SJSA1 (cell line): ENCODE measurements around a stretch of chr17.

DNA sequence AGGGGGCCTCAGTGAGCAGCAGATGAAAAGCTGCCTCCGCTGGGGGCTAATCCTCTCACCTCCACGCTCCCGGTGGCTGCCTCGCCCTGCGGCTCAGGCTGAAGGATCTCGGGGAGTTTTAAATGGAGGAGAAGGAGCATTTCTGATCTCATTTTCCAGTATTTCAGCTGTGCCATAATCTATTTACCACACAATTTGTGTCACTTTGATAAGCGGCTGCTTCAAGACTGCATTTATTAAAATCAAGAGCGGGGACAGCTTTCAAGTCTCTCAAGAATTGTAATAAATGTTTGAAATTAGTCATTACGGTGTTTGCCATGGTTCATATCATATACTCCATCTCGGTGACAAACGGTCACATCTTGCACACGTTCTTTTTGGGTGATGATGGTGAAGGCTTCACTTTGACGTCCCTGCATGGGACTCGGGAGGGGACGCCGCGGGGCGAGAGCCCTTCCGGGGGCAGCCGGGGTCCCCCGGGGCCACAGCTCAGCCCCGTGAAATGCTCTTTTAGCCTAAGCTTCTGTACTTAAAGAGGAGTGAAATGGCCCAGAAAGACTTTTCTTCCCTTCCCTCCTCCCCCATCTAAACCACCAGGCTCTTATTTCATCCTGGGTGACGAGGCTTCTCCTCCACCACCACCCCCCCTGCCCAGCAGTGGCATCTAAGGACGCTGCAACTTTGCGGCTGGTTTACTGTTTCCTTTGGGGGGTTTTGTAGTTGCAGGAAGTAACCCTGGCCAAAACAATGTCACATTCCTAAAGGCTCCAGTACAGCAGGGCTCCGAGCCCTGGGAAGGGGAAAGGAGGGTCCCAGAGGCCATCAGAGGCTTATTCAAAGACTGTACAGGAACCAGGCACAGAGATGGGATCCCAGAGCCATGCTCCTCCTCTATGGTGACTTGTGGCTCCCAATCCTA, 313.1 kb upstream of the TNRC6C start:
- RAMPAGE, long total RNA = no peak

- RAMPAGE, long total RNA = no peak
Observed at GRCh38 chr17:77666793-77667629, 291.5 kb upstream of the TNRC6C start.

GRCh38 chr17:77738779-77739261, 219.7 kb upstream of the TNRC6C start:
- RAMPAGE, long total RNA = no peak

DNA sequence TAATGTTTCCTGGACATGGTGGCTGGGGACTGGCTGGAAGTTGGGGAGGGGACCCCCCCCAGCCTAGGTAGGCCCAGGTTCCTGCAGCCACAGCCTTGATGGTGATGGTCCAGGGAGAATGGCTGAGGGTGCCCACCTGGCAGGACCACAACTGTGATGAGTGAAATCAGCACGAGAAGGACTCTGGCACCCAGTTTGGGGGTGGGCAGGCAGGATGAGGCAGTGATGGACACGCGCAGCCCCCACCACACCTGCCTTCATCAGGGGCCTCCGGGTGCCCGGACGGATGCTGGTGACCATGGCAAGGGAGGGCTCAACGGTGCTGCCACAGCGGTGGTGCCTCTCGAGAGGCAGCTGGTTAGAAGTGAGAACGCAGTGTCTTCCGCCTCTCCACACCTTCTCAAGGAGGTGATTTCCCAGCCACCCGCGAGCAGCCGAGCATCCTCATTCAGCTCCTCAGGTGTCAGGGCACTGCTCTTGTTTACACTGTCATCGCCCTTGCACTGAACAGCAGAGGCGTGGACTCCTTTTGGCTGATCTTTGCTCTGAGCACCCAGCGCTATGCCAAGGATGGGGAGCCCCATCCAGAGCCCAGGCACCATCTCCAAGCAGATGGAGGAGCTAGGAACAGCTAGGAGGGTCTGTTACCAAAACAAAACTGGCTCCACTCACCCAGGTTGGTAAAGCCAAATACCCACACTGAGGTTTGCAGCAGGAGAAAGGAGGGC, 174.5 kb upstream of the TNRC6C start:
- RAMPAGE, long total RNA = no peak

GRCh38 chr17:77834514-77834876, 124.0 kb upstream of the TNRC6C start:
- RAMPAGE, long total RNA = no peak

- RAMPAGE, long total RNA = no peak
Observed at GRCh38 chr17:77869482-77870282, 88.8 kb upstream of the TNRC6C start.

DNA sequence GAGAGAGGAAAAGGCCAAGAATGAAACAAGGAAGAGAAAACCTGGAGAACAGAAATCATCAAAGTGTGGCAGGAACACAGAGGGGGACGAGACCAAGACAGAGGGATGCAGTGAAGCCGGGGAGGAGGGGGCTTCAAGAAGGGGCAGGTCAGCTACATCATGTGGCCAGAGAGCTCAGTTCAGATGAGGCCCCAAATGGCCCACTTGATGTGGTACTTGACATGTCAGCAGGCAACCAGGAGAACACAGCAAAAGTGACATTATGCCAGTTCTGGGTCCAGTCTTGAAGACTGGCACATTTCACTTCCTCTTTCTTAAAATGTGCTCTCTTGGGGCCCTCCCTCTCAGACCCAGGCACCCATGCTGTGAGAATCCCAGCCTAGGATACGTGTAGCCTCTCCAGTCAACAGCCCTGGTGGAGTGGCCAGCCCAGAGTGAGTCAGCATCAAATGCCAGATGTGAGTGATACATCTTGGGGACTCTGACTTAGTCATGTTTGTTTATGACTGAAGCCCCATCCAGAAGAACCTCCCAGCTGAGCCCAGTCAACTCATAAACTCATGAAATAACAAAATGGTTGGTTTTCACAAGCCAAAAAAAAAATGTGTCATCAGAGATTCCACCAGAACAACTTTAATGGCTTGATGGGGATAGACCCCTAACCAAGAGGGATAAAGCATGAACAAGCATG, 82.6 kb upstream of the TNRC6C start:
- RAMPAGE, long total RNA = no peak

DNA sequence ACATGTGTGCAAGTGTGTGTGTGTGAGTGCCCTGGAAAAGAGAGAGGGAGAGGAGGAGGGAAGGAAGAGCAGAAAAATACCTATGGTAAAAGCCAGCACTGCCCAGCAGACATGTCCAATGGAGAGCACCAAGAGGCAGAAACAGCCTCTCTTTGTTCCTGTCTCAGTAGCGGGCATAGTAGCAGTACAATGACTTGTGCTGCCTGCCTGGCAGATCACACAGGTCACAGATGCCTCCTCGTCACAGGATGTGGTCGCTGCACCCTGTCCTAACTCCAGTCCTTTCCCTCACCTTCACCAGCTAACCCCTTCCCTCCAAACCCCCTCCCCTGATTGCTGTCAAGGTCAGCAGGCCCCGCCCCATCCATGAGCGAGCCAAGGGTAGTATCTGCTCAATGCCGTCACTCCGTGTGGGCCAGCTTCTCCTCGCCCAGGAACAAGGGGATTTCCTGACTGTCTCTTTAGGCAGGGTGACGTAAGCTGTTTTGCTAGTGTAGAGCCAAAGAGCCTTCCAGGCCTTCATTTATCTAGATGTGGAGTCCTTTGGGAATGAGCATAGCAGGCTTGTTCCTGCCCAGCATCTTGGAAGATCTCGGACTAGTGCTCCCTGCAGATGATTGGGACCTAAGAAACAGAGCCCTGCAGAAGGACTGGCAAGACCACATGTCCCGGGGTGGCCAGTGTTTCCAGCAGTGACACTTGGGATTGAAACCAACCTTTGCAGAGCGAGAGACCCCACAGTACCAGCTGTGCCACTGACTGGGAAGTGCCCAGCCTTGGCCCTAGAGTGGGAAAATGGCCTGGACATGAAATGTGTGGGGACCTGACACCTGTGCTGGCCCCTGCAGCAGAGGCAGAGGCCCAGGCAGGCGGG, 75.9 kb upstream of the TNRC6C start:
- RAMPAGE, long total RNA = no peak

DNA sequence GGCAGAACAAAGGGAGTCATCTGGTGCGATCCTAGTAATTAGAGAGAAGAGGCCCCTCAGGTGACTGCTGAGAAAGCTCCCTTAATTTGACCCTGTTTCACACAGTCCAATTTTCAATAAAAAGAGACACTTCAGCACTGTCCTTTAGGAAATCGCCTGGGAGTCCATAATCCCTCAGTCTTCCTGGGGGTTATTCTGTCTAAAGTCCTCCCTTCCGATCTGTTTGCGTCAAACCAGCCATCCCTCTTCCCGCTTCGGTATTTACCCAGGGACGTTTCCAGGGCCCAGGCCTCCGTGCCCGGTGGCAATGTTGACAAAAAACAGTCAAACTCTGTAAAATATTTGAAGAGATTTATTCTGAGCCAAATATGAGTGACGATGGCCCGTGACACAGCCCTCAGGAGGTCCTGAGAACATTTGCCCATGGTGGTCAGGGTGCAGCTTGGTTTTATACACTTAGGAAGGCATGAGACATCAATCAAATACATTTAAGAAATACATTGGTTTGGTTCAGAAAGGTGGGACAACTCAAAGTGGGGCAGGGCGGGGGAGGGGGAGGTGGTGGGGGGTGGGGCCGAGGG, 23.2 kb upstream of the TNRC6C start:
- RAMPAGE, long total RNA = no peak

GRCh38 chr17:78104937-78105746, 23.4 kb downstream of the TMC6 start:
- RAMPAGE, long total RNA = no peak

DNA sequence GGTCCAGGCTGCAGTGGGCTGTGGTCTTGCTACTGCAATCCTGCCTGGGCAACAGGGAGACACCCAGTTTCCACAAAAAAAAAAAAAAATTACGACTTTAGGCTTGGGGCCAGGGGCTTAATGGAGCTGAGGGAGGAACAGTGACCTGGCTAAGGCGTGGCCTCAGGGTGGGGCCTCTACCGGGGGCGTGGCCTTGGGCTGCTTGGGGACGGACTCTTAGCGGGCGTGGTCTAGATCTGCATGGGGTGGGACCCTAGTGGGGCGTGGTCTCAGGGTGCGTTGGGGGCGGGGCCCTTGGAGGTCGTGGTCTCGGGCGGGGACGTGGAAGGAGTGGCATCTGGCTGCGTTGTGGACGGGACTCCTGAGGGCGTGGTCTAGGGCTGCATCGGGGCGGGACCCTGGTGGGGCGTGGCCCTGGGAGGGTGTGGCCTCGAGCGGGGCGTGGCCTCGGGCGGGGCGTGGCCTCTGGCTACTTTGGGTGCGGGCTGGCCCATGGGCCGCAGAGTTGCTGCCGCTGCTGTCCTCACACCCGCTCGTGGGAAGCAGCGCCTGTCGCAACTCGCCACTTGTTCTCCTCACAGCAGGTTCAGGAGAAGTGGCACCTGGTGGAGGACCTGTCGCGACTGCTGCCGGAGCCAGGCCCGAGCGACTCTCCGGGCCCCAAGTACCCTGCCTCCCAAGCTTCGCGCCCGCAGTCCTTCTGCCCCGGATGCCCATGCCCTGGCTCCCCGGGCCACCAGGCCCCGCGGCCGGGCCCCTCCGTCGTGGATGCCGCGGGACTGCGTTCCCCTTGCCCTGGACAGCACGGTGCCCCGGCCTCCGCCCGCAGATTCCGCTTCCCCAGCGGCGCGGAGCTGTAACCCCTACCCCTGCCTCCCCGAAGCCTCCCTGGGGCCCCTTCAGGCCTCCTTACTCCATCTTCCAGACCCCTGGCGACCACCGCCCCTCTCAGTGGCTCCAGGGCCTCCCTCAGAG, 5.6 kb upstream of the C17orf99 start:
- RAMPAGE, long total RNA = no peak

DNA sequence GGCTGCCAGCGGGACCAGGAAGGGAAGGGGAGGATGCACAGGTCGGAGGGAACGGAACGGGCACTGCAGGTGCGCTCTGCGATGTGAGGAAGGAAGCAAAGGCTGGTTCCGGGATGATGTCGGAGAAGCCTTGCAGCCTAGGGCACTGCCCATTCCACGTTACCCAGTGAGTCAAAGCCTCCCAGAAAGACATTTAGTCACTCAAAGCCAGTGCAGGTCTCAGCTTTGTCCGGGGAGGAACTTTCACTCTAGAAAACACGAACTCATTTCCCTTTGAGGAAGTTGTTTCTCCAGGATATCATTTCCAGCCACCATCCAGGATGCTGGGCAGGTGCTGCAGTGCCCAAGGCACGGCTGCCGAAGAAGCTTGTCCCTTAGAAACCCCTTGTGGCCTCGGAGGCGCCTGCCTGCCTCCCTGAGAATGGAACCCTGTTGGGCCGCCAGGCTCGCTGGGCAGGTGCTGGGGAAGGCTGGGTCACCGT, 4.5 kb upstream of the TMEM235 start:
- RAMPAGE, long total RNA = no peak

- RAMPAGE, long total RNA = no peak
Observed at GRCh38 chr17:78257739-78258441, 26.5 kb downstream of the TMEM235 start.

DNA sequence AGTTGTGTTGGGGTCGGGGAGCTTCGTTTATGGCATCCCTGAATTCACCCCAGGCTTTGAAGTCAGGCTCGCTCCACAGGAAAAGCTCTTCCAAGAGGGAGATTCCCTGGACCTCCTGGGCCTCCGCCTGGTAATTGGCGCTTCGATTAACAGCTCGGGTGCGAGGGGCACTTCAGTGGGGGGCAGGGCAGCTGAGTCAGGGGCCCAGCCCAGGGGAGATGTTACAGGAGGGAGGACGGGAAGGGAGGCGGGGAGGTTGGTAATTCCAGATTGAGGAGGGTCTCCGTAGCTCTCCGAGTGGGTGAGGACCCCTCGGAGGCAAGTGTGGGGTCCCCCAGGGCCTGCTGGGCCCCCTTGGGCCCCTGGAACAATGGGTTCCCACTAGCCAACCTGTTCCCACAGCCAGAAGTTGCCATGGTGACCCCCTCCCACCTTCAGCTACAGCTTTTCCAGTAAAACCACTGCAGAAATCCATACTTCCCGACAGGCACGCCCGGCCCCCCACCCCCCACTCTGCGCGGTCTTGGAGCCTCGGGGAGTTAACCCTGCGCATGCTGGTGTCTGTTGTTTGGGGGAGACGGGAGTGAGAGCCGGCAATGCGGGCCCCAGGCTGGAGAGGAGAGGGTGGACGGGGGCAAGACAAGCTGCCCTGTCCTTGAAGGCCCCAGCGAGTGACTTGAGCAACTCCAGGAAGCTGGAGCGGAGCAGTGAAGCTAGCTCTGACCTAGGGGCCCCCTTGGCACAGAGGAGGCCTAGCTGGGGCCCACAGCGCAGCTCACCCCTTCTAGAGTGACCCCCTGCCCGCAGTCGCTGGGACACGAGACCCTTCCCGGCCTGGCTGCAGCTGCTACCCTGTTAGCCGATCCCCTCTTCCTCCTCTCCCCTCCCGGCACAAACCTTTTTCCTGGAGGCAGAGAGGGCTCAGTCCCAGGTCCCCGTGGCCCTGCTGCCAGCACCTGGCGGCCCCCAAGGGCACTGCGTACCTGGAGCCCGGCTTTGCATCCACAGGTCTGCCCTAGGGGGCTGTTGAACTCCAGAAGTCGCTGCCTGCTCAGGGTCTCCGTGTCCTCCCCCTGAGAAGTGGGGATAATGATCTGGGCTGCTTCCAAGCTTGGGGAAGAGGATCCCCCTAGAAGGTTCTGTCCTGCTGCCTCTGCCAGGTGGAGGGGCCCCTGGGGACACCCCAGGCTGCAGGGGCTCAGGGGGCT, 37.8 kb downstream of the TMEM235 start:
- RAMPAGE, long total RNA = no peak

DNA sequence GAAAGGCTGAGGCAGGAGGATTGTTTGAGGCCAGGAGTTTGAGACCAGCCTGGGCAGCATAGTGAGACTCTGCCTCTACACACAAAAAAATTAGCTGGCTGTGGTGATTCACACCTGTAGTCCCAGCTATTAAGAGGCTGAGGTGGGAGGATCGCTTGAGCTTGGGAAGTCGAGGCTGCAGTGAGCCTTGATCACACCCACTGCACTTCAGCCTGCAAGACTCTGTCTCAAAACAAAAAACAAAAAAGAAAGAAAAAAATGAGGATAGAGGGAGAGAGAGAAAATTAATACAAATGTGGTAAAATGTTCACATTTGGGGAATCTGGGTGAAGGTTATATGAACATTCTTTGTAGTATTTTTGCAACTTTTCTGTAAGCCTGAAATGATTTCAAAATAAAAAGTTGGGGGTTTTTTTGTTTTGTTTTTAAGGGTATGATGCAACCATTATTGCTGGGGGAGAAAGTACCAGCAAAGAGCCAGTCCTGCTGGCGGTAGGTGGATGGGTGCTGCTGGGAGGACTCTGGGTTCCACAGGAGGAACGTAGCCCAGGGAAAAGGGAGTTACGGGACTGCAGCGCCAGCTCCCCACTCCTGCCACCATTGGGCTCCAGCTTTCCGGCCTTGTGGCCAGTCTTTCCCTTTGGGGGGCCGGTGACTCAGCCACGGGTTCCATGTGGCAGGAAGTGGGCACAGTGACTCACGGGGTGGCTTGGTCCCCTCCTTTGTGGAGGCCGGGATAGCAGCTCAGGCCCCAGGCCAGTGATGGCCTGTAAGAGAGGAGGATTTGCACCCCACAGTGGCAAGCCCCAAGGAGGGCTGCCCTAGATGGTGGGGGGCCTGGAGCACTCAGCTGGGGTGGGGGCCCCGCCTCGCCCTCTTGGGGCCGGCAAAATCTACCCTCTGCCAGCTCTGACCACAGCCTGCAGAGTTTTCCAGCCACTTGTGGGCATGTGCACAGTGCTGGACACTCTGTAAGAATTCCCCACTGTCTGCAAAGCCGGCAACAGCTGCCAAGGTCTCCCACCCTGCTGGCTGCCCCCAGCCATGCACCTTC, 30.7 kb downstream of the SOCS3 start:
- RAMPAGE, long total RNA = no peak

GRCh38 chr17:78342024-78342946, 17.6 kb downstream of the SOCS3 start:
- RAMPAGE, long total RNA = no peak

- RAMPAGE, long total RNA = no peak
Observed at GRCh38 chr17:78356736-78357791, 2.8 kb downstream of the SOCS3 start.

- RAMPAGE, long total RNA = no peak
Observed at GRCh38 chr17:78359359-78360024, 385 bp downstream of the SOCS3 start.

DNA sequence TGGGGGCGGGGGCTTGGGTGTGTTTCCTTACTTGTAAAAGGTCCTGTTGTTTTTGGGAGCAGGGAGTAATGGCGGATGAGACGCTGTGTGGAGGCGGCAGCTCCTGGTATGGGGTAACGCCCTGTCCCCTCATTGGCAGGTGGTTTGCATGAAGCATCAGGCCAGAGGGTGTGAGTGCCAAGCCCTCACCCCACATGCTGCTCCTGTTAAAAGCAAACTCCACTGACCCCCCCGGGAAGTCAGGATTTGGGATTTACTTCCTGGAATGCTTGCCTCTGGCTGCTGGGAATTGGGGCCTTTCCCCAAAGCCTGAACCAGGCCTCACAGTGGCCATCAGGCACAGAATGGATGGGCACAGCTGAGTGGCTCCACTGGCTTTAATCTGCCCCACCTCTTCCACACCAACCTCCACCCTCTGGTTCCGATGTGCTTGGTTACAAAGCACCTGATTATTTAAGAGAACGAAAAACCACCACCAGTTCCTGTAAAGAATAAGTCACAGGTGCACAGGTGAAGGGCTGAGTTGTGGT, 45.0 kb downstream of the PGS1 start:
- RAMPAGE, long total RNA = no peak

DNA sequence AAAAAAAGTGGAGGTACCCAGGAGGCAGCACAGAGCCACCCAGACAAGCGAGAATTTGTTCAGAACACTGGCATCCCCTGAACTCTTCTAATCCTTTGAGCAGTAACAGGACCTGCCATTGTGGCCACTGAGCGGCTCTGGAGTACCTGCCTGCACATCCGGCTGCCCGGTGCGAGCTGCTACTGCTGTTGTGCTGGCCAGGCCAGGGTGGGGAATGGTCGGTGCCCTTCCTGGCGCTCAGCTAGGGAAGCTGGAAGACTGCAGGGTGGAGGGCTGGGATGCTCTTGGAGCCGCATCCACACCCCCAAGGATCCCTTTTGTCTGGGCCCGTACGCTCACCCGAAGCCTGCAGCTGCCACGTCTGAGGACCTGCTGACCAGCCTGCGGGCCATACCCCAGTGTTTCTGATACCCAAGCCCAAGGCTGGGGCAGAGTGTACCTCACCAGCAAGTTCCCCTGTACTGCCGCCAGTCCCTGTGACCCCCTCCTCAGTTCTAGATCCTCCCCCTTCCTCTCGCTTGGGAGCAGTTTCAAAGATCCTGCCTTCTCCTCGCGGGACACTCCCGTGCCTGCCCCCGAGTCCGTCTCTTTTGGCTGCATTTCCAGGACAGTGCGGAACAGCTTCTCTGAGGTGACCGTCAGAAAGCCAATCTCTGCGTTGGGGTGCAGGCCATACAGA, 49.7 kb downstream of the PGS1 start:
- RAMPAGE, long total RNA = no peak